Occipital lobe (tissue), 2 donors: ENCODE measurements around the gene STEAP1.

DNA sequence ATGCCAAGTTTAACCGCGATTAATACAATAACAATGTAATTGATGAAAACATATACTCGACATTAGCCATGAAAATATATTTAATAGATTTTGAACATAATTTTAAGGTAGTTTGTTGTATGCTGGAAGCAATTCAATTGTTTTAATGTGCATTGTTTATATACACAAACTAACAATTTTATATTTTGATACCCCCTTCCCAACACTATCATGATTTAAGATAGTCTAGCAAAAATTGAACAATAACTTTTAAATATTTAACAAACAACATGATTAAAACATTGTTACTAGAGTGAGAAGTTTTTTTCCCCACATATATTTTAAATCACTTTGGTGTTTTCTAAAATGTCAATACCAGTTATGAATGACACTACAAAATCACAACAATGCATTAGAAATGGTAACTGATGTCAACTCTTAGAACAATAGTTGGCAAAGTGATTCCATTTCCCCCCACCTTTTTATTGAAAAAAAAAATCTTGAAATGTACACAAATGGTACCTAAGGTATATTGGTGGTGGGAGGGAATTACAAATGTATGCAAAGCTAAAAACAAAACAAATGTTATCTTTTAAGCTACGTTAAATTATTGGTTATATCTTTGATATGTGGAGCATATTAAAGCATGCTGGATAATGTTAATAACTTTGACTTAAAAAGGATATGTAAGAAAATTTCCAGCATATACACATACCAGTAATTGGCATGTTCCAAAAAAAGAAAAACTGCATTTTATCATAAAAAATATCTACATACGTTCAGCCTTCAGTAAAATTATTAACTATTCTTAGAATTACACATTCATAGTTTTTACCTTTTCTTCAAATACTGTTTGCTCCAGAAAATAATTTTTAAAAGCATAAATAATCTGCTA is 178.4 kb upstream of the HGF start:
- RAMPAGE, long total RNA = no peak

DNA sequence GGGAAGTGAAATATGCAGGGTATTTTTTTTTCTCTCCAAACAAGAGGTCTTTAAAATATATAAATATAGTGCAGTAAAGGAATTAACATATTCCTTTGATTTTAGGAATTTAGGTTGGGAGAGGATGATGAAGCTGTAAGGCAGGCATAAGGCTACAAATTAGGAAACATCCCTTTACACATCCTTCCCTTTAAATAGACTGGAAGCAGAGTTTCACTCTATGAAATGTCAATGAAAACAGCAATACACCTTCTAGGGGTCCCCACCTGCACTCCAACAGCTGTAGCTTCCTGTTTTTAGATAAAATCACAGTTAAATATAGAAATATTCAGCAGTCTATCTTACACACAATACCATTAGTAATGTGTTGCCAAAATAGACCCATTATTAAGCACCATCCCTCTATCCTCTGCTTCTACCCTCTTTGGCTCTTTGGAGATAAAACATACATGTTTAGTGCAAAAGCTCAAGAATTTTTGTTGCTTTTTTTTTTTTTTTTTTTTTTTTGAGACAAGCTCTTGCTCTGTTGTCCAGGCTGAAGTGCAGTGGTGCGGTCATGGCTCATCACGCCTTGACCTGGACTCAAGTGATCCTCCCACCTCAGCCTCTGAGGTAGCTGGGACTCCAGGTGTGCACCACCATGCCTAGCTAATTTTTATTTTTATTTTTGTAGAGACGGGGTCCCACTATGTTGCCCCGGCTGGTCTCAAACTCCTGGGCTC is 237.3 kb downstream of the PCLO start:
- RAMPAGE, long total RNA = no peak

GRCh38 chr7:83961268-83961960 is 233.2 kb downstream of the SEMA3A start:
- RAMPAGE, long total RNA = no peak

DNA sequence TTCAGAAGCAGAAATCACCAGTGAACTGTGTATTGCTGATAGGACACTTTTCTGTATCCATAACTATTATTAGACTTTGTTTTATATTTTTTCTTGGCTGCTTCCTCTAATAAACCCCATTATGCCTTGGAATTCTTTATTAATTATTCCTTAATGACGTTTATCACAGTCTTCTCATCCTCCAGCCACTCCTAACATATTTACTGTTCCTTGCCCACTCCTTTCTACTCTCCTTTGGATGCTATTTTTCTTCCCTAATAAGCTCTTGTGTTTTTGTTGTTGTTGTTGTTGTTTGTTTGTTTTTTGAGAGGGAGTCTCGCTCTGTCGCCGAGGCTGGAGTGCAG is 206.7 kb downstream of the SEMA3A start:
- RAMPAGE, long total RNA = no peak

GRCh38 chr7:84058510-84059113 is 136.0 kb downstream of the SEMA3A start:
- RAMPAGE, long total RNA = no peak

GRCh38 chr7:84092156-84092610 is 102.4 kb downstream of the SEMA3A start:
- RAMPAGE, long total RNA = no peak

- RAMPAGE, long total RNA = no peak
These were observed 162.6 kb downstream of the SEMA3D start for GRCh38 chr7:85024212-85024703.

DNA sequence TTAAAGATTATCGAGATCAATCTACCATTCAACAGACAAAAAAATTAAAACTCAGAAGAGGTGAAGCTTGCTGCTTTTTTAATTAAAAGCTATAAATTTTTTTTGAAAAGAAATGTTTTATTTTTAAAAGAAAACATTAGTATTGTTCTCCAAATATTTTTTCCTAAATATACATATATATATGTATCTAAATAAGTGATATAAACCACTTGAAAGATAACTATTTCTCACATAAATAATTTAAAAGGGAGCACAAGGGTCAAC is 78.8 kb upstream of the SEMA3D start:
- RAMPAGE, long total RNA = no peak

DNA sequence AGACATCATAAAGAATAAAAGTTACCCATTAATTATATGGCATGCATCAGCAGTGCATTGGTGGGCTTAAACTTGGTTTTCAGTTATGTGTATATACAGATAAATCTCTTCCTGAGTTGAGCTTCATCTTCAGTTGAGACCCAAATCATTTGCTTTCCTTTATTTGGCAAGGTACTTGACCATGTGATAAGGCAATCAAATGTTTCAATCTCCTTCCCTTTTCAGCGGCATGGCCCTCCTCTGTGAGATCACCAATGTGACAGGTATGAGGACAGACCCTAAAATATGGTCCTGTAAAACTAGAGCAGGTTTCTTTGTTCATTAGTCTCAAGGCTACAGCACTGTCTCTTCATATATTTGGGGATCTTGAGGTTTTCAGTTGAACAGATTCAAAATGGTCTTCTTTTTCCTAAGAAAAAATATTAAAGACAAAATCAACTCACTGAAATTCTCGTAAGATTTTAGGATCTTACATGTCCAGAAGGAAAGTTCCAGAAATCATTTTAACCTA is 179.3 kb downstream of the ELAPOR2 start:
- RAMPAGE, long total RNA = no peak

GRCh38 chr7:87151381-87151824 is 850 bp upstream of the DMTF1 start:
- RAMPAGE, long total RNA = no peak

GRCh38 chr7:87344528-87344766 is 1.0 kb upstream of the CROT start:
- RAMPAGE, long total RNA = no peak

DNA sequence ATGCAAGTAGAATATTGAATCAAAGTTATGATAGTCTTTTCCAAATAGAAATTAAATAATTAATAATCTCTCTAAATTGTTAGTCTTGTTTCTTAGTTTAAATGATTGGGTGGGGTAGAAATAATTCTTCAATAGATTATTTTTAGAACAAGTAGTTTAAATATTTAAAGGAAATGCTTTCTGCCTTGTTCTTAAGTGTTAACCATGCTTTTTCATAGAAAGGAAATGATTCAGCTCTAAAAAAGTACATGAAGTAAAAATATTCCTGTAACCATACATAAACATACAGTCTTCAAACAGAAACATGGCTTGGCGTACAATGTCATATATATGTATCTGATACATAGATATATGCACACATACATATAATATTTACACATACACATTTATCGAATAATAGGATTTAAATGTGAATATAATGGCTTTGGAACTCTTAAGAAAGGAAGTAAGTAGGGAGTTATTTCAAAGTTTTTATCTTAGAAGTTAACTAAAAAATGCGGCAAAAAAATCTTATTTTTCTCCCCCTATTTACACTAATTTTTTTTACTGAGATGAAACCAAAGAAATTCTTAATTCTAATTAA is 84.4 kb downstream of the RUNDC3B start:
- RAMPAGE, long total RNA = no peak

DNA sequence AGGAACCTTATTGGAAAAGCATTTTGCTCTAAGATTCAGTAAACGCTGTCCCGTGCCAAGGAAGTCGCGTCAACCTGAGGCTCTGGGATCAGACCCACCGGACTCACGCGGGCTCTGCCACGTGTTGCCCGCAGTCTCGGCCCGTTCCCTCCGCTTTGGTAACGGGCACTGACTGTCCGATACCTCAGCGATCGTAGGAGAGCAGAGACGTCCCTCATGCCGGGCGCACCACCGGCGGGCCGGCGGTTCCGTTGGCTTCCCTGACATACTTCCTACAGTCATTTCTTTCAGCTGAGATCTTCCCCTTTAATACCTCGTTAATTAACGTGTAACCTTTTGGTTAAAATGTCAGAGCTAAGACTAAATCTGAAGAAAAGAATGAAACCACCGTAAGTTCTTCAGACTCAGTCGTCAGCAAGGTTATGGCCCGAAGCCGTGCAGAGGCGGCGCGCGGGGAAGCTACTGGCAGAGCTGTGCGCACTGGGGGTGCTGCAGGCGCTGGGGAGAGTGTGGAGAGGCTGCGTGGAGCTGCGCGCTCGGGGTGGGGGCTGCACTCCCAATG is 35.7 kb upstream of the STEAP1 start:
- RAMPAGE, long total RNA = no peak

DNA sequence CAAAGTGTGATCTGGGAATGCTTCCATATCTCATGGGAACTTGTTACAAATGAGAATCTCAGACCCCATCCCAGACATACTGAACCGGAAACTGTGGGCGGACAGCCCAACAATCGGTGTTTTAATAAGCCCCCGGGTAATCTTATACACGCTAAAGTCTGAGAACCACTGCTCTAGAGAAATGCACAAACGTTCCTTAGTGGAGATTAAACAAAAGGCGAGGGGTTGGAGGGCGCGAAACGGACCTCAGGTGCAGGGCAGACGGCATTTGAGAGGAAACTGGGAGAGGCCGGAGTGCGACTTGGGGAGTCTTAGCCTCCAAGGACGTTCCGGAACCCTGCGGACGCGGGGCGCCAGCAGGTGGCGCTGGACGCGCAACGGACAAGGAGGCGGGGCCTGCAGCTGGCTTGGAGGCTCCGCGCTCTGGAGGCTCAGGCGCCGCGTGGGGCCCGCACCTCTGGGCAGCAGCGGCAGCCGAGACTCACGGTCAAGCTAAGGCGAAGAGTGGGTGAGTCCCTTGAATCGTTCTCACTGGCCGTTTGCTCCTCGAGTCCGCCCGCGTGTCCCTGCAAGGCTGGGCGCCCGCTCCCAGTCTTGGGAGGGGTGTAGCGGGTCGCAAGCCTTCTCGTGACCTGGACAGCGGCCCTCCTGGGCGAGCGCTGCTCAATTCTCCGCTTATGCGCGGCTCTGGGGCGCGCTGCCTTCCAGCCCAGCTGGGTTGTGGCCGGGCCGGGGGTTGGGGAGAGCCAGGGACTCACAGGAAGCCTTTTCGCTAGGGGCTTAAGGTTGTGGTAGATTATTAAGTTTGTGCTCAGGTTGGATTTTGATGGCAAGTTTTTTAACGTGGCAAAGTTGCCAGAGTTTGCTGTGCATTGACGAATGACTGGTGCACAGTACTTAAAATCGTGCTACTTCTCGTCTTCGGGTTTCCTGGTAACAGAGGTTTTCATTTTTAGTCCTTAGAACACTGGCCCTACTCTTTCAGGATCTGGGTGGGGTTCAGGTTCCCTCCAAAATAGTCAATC is at the start of gene STEAP1:
STEAP1 (plus strand) TSS at position 434 of the 1,025 bp plus-strand sequence.
- RAMPAGE, long total RNA = no peak

GRCh38 chr7:90242411-90242912 is 2.5 kb upstream of the CFAP69 start:
- RAMPAGE, long total RNA = no peak

GRCh38 chr7:90266416-90267308 is 21.7 kb downstream of the CFAP69 start:
- RAMPAGE, long total RNA = no peak

- RAMPAGE, long total RNA = no peak
These were observed 912 bp upstream of the GTPBP10 start for GRCh38 chr7:90345219-90346389.

GRCh38 chr7:90528528-90528941 is 59.1 kb downstream of the PTTG1IP2 start:
- RAMPAGE, long total RNA = no peak

DNA sequence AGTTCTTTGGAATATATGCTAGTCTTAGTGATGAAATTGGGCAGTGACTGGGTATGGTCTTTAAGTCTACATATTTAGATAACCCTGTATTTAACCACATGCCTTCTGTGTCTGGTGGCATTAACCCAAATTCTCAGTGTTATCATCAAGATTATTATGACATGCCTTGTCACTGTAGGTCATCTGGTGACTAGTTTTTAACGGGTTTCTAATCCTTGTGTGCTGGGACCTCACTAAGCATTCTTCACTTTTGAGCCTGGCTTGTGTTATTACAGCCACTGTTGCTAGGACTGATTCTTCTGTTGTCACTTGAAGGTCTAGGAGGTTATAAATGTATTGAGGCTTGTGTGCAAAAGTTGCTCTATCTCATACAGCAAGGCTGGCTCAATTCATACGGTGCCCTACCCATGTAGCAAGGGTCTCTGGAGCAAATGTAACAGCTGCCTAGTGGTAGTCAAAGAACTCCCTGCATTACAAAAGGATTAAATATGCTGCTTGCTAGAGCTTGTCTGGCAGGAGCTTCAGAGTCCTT is 65.4 kb downstream of the CDK14 start:
- RAMPAGE, long total RNA = no peak

DNA sequence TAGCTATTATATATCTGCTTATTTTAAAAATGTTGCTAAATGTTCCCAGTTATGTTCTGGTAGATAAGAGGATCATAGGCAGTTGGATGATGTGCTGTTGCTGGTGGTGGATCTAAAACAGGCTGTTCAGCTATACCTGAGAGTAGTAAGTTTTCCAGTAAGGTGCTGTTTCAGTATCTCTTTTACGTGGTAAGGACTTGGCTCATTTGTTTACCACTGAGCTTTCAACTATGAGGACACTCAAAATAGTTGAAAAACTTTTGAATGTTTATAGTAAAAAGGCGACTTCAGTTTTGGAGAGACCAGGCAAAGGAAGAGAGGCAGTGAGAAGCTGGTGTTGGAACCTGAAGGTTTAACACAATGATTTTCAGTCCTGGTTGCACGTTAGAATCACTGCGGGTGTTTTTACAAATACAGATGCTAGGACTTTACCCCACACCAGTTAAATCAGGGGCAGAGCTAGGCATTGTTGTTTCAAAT is 181.0 kb downstream of the CDK14 start:
- RAMPAGE, long total RNA = no peak